Vagina (tissue), 1 donor: Measurements from ENCODE around the genes SIRT2 and PSMC4.

DNA sequence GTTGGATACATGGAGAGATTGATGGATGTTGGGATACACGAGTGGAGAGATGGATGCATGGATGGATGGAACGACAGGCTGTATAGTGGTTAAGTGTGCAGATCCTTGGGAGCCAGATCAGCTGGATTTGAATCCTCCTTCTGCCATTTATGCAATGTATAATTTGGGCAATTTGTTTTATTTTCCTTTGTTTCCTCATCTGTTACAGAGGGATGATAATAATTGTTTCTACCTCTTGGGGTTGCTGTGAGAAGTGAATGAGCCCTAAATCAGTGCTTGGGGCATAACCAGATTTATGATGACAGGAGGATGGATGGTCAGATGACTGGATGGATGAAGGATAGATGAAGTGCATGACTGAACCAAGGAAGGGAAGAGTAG lies 11.5 kb downstream of the LGALS4 start:
- PRO-cap = no peak
- RAMPAGE, long total RNA = no peak

- PRO-cap = no peak
- RAMPAGE, long total RNA = no peak
These were observed 8.6 kb downstream of the LGALS4 start for GRCh38 chr19:38804003-38804635.

GRCh38 chr19:38859635-38860351 lies 10.0 kb upstream of the HNRNPL start:
- PRO-cap = no peak
- RAMPAGE, long total RNA = no peak

- PRO-cap = bidirectional peak, plus-strand start at chr19:38899980, minus-strand start at chr19:38899581
- RAMPAGE, long total RNA = start-site peak on the minus strand at chr19:38899558-38899623, 236 reads
These were observed at the start of gene SIRT2 for GRCh38 chr19:38899430-38900113. Gene SIRT2 (minus strand): TSS chr19:38899618.

GRCh38 chr19:39038108-39038699 lies 5.9 kb upstream of the FBXO27 start:
- PRO-cap = no peak
- RAMPAGE, long total RNA = no peak

GRCh38 chr19:39045906-39046699 lies 13.8 kb upstream of the FBXO27 start:
- PRO-cap = no peak
- RAMPAGE, long total RNA = no peak

DNA sequence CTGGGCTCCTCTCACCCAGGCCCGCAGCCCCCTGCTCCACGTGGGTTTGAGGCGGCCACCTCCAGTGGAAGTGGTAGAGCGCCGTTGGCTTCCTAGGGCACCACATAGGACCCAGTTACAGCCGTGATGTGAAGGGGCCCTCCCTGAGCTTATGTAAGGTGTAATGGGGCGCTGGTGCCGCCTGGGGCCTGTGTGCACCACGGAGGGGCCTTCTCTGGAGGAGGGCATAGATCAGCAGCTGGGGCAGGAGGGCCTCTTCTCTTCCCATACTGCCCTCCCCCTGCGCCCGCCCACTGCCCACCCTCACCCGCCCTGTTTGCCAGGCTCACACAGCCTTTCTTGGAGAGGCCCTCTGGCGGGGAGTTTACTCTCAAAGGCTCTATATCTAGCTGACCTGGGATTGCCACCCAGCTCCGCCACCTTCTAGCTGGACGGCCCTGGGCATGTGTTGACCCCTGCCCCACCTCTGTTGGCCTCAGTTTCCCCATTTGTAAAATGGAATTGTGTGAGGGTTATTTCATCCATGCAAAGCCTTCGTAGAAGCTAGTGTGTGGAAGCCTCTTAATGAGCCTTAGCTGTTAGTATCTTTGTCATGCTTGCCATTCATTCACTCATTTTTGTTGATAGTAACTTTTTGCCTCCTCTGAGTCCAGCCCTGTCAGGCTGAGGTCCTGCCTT lies 20.1 kb downstream of the PAK4 start:
- PRO-cap = no peak
- RAMPAGE, long total RNA = no peak

DNA sequence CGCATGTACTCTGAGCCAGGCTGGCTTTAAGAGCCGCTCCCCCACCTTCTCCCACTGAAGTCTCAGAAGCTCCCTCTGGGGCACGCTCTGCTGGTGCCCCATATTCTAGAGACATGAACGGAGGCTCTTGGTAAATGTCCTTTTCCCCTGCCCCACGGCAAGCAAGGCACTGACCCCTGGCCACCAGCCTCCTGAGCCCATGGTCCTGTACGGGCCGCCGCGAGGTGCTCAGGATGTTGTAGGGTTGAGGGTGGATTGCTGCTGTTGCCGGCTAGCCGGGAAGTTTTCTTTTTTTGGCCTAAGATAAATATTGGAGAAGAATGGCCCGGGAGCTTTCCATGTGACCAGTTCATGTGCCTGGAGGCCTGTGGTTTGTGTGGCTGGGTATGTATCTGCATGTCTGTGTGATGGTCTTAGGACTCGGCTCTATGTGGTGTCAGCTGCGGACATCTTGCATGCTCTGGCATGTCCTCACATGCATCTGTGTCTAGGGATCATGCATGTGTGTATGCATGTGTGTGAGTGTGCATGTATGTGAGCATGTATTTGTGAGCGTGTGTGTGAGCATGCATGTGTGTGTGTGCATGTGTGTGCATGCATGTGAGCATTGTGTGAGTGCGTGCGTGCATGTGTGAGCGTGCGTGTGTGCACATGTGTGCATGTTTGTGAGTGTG lies 32.1 kb downstream of the PAK4 start:
- PRO-cap = no peak
- RAMPAGE, long total RNA = no peak

GRCh38 chr19:39348782-39349525 lies 6.7 kb downstream of the SAMD4B start:
- PRO-cap = no peak
- RAMPAGE, long total RNA = start-site peak on the plus strand at chr19:39348916-39348977, 21 reads; start-site peak on the plus strand at chr19:39349089-39349121, 16 reads; start-site peak on the plus strand at chr19:39349182-39349202, 18 reads

- PRO-cap = no peak
- RAMPAGE, long total RNA = start-site peak on the plus strand at chr19:39355488-39355564, 14 reads
These were observed 13.3 kb downstream of the SAMD4B start for GRCh38 chr19:39355263-39356104.

GRCh38 chr19:39372096-39372990 lies 18.6 kb downstream of the PAF1 start:
- PRO-cap = unidirectional peak, plus-strand start at chr19:39372640; unidirectional peak, plus-strand start at chr19:39372705
- RAMPAGE, long total RNA = start-site peak on the plus strand at chr19:39372246-39372335, 7 reads; start-site peak on the plus strand at chr19:39372387-39372449, 6 reads

DNA sequence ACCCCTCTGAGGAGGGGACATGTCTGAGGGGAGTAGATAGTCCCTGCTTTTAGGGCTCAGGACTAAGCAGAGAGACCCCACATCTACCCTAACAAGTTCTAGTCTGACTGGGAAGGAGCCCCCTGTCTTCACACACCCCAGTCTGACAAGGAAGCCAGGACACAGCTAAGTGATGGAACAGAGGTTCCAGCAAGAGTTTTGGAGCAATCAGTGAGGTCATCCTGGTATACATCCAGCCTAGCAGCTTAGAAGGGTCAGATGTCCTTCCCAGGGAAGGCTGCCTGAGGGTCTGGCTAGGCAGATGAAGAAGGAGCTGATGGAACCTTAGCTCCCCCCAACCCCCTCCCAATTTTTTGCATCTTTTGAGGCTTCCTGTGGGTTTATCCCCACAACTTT lies 14.9 kb downstream of the PAF1 start:
- PRO-cap = no peak
- RAMPAGE, long total RNA = no peak

- PRO-cap = no peak
- RAMPAGE, long total RNA = no peak
These were observed 10.9 kb downstream of the PLEKHG2 start for GRCh38 chr19:39423329-39423760.

DNA sequence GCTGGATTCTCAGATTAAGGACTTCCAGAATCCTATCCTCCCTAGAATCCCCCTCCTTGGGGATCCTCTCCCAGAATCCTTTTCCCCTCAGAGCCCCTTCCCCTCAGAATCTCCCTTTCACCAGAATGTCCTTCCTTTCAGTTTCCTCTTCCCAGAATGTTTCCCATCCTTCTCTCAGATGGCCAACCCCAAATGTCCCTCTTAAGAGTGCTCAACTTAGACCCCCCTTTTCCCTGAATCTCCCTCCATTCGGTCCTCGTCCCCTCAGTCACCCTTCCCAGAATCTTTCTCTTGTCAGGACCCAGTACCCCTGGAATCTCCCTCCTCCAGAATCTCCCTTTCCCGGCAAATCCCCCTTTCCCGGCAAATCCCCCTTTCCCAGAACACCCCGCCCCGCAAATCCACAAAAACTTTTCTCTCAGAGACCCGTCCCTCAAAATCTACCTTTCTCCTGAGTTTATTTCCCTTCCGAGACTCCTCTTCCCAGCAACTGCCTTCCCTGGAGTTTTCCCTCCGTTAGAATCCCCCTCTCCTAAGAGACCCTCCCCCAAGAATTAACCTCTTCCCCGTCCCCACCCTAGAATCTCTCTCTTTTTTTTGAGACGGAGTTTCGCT lies 744 bp upstream of the RPS16 start:
- PRO-cap = no peak
- RAMPAGE, long total RNA = no peak

DNA sequence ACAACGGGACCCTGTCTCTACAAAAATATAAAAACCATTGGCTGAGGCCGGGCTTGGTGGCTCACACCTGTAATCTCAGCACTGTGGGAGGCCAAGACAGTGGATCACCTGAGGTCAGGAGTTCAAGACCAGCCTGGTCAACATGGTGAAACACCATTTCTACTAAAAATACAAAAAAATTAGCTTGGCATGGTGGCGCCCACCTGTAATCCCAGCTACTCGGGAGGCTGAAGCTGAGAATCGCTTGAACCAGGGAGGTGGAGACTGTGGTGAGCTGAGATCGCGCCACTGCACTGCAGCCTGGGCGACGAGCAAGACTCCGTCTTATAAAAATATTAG lies 1.3 kb downstream of the SUPT5H start:
- PRO-cap = no peak
- RAMPAGE, long total RNA = no peak

DNA sequence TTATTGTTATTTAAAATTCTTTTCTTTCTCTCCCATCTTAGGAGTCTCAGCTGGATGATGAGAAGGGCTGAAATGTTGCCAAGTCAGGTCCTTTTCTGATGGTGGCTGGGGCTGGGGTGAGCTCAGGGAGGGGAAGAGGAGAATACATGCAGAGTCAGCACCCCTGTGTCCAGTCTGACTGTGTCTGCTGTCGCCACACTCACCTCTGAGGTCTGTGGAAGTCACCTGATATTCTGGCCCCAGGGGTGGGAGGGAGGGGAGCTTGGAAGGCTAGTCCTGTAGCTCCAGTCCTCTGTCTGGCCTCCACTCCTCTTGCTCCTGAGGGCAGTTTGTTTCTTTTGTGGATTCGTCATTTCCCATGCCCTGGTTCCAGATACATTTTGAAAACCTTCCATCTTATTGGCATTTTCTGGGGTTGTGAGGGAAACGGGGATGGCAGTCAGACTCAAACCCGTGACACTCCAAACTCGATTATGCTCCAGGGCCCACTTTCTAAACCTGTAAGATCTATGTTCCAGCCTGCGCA lies 5.2 kb downstream of the SELENOV start:
- PRO-cap = no peak
- RAMPAGE, long total RNA = no peak

GRCh38 chr19:39823994-39825021 lies 9.7 kb downstream of the DYRK1B start:
- PRO-cap = unidirectional peak, minus-strand start at chr19:39824625
- RAMPAGE, long total RNA = no peak

DNA sequence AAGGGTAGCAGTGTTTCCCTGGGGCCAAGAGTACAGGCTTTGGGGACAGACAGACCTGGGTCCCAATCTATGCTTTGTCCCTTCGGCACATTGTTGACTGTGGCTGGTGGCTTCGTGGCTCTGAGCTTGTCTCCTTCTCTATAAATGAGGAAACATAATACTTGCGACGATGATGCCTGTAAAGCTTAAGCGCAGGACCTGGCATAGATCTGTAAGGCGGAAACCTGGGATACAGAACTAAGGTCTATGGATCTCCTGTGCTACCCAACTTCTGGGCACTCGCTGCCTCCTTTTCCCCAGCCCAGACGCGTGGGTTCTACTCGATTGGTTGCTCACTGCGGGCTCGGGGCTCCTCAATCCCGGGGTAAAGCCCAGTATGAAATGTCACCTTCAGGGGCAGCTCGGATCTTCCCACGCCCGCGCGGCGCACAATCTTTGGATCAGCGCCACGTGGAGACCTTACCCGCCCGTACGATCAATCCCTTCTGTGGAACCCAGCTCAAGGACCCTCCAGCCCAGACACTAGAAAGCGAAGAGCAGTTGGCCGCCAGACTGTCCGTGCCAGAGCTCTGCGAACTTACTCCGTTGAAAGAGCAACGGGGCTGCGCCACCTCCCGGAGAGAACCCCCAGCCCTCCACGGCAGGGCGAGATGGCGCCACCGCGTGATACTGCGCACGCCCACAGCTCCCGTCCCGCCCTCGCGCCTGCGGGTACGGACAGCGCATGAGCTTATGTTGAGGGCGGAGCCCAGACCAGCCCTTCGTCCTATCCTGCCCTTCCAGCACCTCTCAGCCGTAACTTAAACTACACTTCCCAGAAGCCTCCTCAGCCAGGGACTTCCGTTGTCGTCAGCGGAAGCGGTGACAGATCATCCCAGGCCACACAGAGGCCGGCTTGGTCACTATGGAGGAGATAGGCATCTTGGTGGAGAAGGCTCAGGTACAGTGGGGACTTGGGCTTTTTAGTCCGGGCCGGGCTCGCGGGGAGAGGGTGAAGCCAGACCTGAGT lies at the start of gene PSMC4:
PSMC4 (plus strand) TSS at position 867 of the 1,009 bp plus-strand sequence.
- PRO-cap = bidirectional peak, plus-strand start at position 886 of the sequence, minus-strand start at position 639 of the sequence
- RAMPAGE, long total RNA = start-site peak on the plus strand centred at position 883 of the sequence, 32 bp wide, 381 reads

DNA sequence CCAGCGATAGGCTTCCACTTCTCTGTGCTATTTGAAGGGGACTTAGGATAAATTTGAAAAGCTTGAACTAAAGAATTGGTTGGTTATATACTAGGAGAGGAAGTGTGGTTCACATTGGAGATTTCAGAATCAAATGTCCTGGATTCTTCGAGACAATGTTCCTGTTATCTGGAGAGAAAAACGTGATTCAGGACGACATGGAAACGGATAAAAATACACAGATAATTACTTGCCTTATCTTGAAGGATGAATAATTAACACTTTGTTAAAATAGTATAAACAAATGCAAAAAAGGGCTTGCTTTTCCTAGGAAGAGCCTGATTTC lies 500 bp upstream of the ZNF780A start:
- PRO-cap = no peak
- RAMPAGE, long total RNA = no peak

- PRO-cap = no peak
- RAMPAGE, long total RNA = no peak
These were observed 23.1 kb upstream of the CCNP start for GRCh38 chr19:40249424-40250233.